AG08470 (cell line): Measurements from ENCODE around the gene IL13.

- RRBS, result no CpG with 5 or more reads among the region's 6 CpGs
Observed at GRCh38 chr5:131281529-131282244, 17.8 kb downstream of the CDC42SE2 start.

- RRBS, result no CpG with 5 or more reads among the region's 17 CpGs
Observed at GRCh38 chr5:131336697-131337288, 72.9 kb downstream of the CDC42SE2 start.

DNA sequence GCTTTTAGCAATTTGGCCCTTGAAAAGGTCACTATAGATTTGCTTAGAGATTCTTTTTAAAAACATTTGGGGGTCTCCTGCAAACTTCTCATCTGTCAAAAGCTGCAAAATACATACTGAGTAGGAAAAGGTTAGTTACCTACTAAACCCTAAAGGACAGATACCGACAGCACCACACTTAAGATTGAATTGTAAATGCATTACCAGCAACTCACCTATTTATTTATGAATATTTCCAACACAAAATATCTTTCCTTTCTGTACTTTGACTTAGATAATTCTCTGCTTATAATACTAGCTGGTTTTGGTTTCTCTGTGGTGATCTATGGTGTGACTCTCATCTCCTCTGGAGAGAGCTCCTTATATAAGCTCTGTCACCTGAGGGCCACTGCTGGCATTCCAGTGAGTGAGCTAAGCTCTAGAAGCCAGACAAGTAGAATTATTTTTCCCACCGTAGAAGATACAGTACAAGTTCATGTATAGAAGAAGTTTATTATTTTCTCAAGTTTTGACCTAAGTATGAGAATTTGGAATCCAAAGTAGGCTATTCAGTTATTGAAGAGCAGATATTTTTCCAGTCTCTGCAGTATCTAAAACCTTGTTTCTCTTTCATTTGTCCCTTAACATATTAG lies 111.5 kb downstream of the CDC42SE2 start:
- RRBS, result no CpG with 5 or more reads among the region's 2 CpGs

DNA sequence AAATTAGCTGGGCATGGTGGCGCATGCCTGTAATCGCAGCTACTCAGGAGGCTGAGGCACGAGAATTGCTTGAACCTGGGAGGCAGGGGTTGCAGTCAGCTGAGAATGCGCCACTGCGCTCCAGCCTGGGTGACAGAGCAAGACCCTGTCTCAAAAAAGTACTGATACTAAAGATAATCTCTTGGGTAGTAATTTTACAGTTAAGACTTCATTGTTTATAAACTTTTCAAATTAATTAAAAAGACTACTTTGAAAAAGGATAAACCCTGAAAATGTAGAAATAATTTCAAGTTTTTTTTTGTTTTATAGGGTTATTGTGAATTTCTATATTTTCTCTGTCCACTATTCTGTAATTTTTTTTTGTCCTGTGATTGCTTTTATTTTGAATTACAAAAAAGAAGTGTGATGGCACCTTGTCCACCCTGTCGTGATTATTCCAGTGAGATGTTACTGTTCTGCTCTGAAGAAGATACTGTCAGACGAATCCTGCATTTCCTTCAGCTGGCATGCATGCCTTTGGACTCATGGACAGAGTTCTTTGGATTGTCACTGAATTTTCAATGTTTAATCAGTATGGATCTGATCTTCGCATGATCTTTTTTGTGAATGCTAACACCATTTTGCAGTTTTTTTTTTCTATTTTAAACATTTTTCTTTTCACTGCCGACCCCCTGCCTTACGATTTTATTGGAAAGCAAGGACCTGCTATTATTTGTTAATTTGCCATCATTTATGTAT lies 127.8 kb downstream of the CDC42SE2 start:
- RRBS, result no CpG with 5 or more reads among the region's 10 CpGs

GRCh38 chr5:131630763-131631210 lies 4.2 kb downstream of the RAPGEF6 start:
- RRBS, result no CpG with 5 or more reads among the region's 5 CpGs

GRCh38 chr5:131632110-131632749 lies 2.8 kb downstream of the RAPGEF6 start:
- RRBS, result no CpG with 5 or more reads among the region's 2 CpGs

DNA sequence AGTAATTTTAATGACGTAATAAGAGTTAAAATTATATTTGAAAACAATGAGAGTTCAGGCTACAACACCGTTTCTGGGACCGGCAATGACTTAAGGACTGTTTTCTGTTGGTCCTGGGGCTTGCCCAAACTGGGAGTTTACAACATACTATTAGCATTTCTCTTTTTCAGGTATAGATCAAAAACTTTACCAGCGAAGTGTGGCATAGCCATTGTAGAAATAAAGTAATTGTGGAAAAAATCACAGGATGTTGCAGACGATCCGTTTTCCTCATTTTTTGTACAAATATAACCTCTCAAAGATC lies 1.2 kb upstream of the RAPGEF6 start:
- RRBS, result no CpG with 5 or more reads among the region's 6 CpGs

- RRBS, result no CpG with 5 or more reads among the region's 4 CpGs
Observed at GRCh38 chr5:131646809-131647481, 11.9 kb upstream of the RAPGEF6 start.

DNA sequence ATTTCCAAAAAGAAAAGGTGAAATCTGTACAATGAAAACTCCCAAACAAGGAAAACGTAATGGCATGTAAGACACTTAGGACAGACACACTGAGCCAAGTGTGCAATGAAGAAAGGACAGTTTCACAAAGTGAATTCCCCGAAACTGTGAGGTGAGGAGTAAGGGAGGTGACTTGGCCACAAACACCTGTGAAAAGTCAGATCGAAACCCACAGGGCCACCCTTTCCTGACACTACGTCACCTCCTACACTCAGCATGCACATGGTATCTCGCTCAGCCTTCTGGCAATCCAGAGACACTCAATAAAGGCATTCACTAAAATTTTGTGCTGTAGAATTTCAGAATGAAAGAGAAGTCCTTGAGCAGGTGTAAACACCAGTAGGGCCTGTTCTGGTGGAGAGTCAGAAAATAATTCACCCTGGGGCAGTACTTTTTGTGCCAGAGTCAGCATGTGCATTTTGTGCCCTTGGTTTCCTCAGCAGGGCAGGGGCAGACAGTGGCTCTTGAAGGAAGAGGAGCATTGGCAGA lies 8.8 kb upstream of the ACSL6 start:
- RRBS, result no CpG with 5 or more reads among the region's 5 CpGs

GRCh38 chr5:132278290-132278857 lies 15.8 kb upstream of the SLC22A4 start:
- RRBS, result no CpG with 5 or more reads among the region's 2 CpGs

GRCh38 chr5:132415090-132415398 lies 45.5 kb downstream of the SLC22A5 start:
- RRBS, result no CpG with 5 or more reads among the region's 2 CpGs

- RRBS, result no CpG with 5 or more reads among the region's 5 CpGs
Observed at GRCh38 chr5:132439378-132439865, 51.2 kb downstream of the IRF1 start.

DNA sequence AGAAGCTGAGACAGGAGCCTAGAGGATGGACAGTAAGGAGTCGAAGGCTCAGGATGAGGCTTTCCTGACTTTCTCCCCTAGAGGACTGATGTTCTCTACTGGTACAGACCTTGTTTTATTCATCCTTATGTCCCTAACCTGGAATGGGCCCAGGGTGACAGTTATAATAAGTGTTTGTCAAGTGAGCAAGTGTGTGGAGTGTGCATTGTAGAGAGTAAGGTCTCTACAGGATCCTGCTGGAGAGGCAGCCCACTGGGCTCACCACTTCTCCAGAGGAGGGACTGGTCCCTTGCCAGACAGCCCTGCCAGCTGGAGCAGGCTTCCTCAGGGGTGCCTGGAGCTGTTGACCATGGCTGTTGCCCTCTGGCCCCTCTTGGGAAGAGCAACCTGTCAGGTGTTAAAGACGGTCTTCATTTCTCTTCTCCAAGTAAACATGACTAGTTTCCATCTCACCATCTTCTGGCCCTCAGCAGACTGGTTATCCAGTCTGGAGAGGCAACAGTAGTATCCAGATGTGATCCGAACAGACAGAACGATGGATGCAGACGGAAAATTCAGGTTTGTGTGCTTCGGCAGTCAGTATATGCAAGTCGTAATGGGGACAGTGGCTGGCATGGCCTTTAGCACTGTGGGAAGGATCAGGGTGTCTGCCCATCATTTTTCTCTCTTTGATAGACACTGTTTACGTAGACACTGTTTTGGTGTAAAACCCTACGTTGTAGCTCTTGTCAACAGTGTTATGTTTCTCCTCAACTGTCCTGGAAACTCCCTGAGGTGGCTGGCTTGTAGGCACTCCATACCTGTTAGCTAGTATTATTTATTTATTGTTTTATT lies 19.9 kb downstream of the IRF1 start:
- RRBS, result no CpG with 5 or more reads among the region's 9 CpGs

GRCh38 chr5:132477921-132478307 lies 12.7 kb downstream of the IRF1 start:
- RRBS, result no CpG with 5 or more reads among the region's 5 CpGs

GRCh38 chr5:132496698-132497605 lies 6.4 kb upstream of the IRF1 start:
- RRBS, result 2% methylated on average over 32 of the region's 61 CpGs

DNA sequence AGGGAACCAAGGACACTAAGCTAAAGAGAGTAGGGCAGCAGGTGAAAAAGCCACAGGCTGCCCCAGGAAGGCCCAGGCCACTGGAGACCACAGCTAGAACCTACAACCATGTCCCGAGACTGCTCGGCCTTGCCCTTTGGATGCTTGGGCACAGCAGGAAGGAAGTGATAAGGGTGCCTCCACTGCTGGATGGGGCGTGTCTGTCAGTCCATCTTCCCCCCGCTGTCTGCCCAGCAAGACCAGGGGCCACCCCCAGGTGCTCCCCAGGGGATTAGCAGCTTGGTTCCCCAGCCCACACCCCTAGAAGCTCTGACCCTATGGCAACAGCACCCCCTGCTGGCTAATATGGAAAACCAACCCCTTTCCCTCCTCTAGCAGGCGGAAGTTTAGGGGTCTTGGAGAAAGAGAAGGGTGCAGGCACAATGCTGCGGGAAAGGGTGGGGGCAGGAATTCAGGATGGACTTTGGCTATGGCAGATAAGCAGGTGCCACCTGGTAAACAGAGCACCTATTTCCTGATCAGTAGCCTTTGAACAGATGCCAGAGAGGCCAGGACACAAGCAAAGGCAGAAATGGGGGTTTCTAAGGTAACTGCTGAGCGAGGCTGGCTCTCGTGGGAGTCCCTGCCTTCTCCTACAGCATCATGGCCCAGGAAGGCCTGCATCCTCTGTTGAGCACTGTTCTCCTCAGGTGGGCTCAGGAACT lies 10.6 kb upstream of the IRF1 start:
- RRBS, result no CpG with 5 or more reads among the region's 8 CpGs

DNA sequence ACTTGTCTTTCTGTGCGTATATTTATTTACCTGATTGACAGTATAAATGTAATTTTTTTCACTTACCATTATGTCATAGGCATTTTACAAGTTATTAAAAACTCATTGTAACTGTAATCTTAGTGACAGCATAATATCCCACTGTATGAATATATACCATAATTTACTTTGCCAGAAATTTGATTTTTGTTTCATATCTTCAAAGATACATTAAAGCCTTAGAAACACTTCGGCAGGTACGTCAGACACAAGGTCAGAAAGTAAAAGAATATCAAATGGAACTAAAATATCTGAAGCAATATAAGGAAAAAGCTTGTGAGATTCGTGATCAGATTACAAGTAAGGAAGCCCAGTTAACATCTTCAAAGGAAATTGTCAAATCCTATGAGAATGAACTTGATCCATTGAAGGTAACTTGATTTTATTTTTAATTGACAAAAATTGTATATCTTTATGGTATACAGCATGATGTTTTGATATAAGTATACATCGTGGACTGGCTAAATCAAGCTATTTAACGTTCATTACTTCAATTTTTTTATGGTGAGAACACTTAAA lies 23.0 kb downstream of the RAD50 start:
- RRBS, result no CpG with 5 or more reads among the region's 6 CpGs

- RRBS, result no CpG with 5 or more reads among the region's 8 CpGs
Observed at GRCh38 chr5:132657997-132658403, at the start of gene IL13. TSS of gene IL13 (plus strand) at chr5:132658173.

DNA sequence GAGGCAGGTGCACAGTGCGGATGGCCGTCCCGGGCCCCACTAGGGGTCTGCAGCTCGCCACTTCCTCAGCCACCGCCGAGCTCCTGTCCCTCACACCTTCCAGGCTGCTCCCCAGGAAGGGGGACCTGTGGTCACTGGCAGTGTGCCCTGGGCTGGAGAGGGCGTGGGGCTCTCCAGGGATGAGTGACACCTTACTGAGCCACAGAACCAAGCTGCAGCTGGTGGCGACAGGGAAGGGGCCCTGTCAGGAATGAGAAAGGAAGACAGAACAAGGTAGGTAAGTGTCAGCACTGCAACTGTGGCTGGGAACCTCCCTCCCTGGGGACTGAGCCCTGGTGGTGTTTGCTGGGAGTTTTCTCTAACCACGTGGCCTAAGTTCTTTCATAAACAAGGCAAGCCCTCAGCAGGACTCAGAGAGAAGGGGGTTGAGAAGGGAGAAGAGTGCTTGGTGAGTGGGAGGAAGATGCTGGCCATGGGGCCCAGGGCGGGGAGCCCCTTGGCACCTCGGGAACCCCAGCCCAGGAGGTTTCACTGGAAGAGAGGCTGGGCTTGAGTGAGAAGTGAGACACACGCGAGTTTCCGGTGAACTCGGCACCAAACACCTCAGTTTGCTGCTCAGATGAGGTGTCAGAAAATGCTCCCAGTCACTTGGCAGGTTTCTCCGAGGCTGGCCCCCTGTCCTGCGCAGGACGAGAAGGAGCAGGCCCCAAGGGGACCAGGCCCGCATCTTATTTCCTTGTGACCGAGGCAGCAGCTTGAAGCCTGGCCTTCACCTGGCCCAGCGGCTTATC lies 5.2 kb downstream of the IL13 start:
- RRBS, result no CpG with 5 or more reads among the region's 21 CpGs

- RRBS, result no CpG with 5 or more reads among the region's 8 CpGs
Observed at GRCh38 chr5:132669836-132670423, 3.9 kb upstream of the IL4 start.